ENCODE data around the genes SZRD1, NECAP2 and ATP13A2.

GRCh38 chr1:16048317-16049201 lies 5.0 kb downstream of the CLCNKB start:
- RRBS: no CpG with 5 or more reads among the region's 38 CpGs

GRCh38 chr1:16148227-16149242 lies 7.3 kb downstream of the EPHA2 start:
- RRBS: no CpG with 5 or more reads among the region's 43 CpGs

DNA sequence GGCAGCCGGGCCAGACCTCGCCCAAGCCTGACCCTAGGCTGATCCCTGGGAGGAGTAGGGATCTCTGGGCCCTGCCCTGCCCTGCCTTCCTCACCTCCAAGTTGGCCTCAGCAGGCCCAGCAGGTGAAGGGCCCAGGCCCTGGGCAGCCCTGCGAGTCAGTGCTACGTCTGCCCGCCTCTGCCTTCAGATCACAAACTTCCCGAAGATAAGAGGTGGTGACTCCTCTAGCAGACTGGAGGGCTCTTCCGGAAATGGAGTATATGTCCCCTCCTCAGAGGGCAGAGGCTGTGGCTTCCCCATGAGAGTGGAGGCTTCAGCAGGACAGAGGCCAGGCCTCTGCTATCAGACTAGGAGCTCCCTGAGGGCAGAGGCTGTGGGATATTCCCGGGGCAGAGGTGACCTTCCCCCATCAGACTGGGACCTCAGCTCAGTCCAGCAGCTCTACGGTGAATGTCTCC lies 15.8 kb upstream of the EPHA2 start:
- RRBS: no CpG with 5 or more reads among the region's 9 CpGs

- RRBS: 64% methylated on average over 2 of the region's 41 CpGs
These were observed 4.9 kb downstream of the ARHGEF19 start for GRCh38 chr1:16207375-16208058.

- RRBS: no CpG with 5 or more reads among the region's 7 CpGs
These were observed 11.6 kb upstream of the CPLANE2 start for GRCh38 chr1:16248380-16249174.

DNA sequence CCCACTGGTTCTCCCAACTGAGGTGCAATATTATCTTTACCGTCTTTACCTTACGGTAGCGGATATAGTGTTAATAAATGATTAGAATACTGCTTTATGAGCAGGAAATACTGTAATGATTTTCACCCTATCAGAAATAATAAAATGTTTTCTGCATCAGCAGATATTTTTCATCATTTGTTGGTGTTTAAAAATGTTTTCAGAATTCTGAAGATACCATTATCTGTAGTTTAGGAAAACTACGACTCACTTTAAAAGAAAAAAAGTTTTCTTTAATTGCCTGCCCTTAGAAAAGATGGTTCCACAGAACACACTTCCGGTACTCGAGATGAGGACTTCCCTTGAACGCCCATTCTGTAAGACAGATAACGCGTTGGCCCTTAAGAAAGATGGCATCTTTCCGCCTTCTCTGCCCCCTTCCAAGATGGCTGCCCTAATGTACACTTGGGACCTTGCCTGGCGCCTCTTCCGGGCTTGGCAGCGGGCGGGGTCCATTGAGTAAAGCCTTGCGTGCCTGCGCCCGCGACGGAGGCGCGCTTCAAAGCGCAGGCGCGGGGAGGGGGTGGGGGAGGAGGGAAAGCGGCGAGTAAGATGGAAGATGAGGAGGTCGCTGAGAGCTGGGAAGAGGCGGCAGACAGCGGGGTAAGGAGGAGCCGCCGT lies at the start of gene SZRD1:
TSS of gene SZRD1 (plus strand) at position 576 of the 660 bp plus-strand sequence.
- RRBS: no CpG with 5 or more reads among the region's 31 CpGs

DNA sequence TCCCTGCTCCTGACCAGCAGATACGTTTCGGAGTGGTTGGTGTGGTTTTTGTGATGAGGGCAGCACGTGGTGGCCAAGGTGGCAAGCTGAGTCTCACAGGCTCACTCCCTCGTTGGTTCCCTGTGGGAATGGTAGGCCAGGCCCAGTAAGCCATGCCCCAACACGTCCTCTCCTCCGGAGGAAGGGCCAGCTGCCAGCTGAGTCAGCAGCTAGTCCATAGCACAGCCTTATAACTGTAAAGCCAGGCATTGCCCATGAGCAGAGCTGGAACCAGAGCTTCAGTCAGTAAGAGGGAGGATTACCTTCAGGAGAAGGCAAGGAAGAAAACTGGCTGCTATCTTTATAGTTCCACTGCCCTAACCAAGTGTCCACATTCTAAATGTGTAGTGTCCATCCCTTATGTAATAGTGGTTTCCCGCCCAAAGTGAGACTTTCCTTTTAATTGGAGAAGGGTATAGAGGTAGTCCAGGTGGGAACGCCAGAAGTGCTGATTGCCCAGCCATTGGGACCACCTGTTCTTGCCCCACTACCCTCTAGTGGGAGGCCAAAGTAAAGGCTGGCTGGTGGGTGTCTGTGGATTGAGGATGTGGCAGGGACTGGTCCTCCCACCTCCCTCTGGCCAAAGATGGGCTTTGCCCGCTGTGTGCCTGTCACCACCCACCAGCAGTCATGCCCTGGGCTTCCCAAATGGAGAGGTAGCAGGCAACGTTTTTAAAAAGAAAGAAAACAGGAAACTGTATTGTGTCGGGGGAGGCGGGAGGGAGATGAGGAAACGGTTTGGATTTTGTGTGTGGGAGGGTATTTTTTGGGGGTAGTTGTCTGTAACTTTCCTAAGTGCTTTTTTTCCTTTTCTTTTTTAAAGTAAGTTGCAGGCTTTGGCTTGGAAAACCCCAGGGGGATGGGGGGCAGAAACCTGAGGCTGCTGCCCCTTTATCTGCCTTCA lies 29.9 kb downstream of the SZRD1 start:
- RRBS: no CpG with 5 or more reads among the region's 13 CpGs

- RRBS: no CpG with 5 or more reads among the region's 48 CpGs
These were observed at the start of gene NECAP2 for GRCh38 chr1:16440118-16440889. TSS of gene NECAP2 (plus strand) at chr1:16440724.

- RRBS: under 1% methylated on average over 6 of the region's 38 CpGs
These were observed 505 bp downstream of the NECAP2 start for GRCh38 chr1:16440890-16441568.

DNA sequence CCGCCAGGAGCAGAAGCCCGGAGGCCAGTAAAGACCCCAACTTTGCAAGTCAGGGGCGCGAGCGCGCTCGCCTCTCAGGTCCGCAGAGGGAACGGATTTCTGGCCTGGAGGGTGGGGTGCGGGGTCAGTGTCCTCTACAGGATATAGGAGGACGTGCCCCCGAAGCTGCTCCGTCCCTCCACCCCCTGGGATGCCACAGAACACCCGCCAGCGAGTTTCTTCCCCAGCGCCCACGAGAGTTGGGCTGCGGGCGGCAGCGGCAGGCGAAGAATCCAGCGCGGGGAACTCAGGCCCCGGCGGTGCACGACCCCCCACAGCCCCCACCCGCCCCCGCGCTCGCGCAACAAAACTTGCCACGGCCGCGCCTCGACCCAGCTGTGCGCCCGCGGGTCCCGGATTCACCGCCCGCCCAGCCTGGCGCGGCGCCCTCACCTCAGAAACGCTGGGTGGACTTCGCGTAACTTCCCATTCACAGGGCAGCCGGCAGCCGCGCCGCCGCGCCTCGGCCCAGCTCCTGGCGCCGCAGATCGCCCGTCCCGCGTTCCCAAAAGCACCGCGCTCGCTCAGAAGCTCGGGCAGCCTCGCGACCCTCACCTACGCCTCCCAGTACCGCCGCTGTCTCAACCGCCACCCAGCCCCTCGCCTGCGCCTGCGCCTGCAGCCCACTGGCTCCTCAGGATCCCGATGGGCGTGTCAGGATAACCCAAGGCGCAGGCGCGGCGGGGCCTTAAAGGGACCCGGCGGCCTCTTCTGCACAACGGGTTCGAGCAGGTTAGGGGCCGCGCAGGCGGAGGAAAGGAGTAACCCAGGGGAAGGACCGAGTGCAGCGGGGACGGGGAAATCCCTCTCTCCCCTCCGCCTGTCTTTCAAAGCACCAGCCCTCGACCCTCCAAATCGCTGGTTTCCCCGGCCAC lies 172.6 kb downstream of the NECAP2 start:
- RRBS: under 1% methylated on average over 7 of the region's 93 CpGs

DNA sequence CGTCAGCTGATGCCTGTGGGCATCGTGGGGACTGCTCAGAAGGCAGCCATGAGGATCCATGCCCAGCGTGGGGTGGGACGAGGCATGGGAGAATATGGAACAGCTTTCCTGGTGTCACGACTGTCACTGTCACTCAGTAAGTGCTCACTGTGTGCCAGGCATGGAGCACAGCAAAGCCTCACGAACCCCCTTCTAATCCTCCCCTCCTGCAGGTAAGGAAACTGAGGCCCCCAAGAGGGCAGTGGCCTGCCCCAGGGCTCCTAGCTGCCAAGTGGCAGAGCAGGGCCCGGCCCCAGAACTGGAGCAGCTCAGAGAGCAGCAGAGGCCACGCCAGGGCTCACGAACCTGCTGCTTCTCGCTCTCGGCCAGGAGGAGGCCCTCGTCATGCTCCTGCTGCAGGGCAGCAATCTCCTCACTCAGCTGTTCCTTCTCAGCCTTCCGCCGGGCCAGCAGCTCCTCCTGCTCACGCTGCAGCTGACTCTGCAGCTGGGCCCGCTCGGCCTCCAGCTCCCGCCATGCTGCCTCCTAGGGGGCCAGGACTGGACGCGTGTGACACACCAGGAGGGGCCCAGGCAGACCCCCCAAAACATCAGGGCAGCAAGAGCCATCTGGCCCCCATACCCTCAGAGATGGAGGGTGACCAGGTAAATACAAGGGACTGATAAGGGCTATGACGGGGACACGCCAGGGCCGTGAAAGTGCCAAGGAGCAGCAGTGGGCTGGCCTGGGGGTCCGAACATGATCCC lies 179.1 kb downstream of the NECAP2 start:
- RRBS: no CpG with 5 or more reads among the region's 24 CpGs

- RRBS: 46% methylated on average over 3 of the region's 64 CpGs
These were observed 49.4 kb upstream of the CROCC start for GRCh38 chr1:16872105-16872980.

DNA sequence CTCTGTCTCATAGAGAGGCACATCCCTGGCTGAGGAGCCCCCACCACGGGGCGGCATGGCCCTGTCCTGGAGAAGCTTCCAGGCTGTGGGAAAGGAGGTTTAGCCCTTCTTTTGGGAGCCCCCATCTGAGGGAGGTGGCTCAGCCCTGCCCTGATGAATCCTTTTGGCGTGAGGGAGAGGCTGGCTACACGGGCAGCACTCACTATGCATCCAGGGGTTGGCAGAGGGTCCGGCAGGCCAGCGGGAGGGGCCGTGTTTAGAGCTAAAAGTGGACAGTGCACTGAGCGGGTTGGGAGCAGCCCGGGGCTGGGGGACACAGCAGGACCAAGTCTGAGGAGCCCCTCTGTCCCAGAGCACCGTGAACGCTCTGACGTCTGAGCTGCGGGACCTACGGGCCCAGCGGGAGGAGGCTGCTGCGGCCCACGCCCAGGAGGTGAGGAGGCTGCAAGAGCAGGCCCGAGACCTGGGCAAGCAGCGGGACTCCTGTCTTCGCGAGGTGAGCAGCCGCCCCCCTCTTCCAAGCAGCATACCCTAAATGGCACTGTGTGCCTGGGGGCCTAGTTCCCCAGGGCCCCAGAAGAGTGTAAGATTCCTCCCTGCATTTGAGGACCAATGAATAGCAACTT lies 25.9 kb downstream of the MFAP2 start:
- RRBS: 93% methylated on average over 5 of the region's 22 CpGs

GRCh38 chr1:16971801-16972836 lies 8.3 kb downstream of the MFAP2 start:
- RRBS: no CpG with 5 or more reads among the region's 17 CpGs

DNA sequence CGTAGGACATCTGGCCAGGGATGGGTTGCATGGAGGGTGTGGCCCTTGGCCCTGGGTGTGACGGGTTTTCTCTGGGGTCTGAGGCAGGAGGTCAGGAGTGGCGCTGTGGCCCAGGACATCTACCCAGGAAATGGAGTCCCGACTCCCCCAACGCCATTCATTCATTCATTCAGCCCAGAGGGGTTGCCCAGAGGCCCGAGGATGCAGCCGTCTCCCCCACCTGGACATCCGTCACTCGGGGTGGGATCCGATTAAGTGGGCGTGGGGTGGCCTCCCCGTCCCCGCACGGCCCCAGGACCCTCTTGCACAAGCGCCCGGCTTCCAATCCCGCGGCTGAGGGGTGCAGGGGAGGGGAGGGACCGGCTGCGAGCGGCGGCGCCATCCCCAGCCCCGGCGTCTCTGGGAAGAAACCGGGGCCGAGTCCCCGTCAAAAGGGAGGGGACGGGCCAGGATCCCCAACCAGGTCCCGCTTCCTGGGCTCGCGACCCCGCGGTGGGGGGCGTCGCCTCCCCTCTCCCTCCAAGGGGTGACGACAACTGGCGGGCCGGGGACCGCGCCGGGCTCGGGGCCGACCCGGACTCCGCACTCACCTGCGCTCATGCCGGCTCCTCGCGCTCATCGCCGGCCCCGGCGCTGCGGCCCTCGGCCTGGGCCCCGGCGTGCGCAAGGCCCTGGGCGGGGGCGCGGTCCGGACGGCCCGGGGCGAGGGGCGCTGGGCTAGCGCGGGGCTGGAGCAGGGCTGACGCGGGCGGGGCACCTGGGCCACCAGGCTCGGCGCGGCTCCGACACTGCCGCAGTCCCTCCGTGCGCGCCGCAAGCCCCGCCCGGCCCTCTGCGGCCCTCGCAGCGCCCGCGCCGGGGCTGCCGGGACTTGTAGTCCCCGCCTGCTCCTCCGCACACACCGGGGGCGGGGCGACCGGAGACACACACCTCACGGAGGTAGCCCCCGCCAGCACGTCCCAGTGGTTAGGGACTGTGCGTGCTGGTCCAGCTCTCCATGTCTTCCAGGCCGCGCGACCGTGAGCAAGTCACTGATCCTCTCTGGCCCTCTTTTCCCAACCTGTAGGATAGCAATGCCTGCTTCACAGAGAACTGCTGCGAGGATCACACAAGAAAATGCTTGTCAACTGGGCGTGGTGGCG lies at the start of gene ATP13A2:
TSS of gene ATP13A2 (minus strand) at position 790 of the 1,142 bp plus-strand sequence.
- RRBS: 6% methylated on average over 3 of the region's 107 CpGs

- RRBS: no CpG with 5 or more reads among the region's 18 CpGs
These were observed 21.5 kb downstream of the PADI2 start for GRCh38 chr1:17097589-17098231.

- RRBS: no CpG with 5 or more reads among the region's 4 CpGs
These were observed 6.6 kb downstream of the PADI2 start for GRCh38 chr1:17112627-17113049.

DNA sequence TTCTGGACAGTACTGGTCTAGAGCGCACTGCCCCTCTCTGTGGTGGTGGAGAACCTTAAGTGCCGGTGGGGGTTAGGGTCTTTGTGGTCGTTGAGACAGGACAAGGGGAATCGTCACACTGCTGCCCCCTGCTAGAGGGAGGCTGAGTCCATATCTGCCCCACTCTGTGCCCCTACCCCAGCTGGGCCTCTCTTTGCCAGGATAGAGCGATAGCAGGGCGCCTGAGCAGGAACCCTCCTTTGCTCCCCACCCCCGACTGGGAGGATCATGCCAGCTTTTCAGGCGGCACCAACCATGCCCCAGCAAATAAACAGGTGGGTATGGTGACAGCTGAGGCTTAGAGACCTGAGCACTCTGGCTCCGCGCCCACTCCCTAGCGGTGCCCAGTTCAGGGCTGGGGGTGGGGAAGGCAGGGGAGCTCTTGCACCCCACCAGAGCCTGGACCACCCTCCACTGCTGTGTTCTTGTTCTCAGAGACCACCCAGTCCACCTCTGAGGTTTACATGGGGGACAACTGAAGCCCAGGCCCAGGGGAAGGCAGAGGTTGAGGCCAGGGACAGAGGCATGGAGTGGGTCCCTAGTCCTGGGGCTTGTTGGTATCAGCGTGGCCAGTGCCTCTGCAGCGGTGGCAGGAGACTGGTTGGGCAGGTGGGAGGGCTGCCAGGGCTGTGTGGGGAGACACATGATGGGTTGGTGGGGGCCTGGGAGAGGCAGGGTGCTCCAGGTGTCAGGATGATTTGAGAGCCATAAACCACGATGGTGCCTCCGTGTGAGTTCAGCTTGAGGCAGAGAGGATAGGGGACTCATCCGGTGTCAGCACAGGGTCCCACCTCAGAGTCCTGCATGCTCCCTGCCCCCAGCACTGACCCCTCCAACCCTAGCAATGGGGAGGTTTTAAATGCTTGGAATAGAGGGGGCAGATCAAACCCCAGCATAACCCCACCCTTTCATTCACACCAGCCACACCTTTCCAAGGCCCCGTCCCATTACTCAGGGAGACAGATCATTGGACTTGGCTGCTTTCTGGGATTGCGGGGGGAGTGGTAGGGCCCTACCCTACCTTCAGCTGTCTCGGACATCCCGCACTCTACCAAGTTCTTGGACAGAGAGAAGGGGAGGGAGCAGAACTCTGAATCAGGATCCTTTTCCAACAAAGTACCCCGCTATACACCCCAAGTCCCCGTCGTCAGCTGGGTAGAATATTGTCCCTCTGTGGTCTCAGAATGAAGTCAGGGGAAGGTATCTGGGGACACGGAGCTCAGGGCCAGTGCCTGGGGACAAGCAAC lies 1.4 kb downstream of the PADI2 start:
- RRBS: no CpG with 5 or more reads among the region's 24 CpGs

GRCh38 chr1:17250728-17251052 lies 1.8 kb downstream of the PADI3 start:
- RRBS: no CpG with 5 or more reads among the region's 6 CpGs

- RRBS: no CpG with 5 or more reads among the region's 12 CpGs
These were observed 8.0 kb downstream of the RCC2 start for GRCh38 chr1:17431463-17431965.